ReNcell CX (cell line): ENCODE measurements around a stretch of chr5.

DNA sequence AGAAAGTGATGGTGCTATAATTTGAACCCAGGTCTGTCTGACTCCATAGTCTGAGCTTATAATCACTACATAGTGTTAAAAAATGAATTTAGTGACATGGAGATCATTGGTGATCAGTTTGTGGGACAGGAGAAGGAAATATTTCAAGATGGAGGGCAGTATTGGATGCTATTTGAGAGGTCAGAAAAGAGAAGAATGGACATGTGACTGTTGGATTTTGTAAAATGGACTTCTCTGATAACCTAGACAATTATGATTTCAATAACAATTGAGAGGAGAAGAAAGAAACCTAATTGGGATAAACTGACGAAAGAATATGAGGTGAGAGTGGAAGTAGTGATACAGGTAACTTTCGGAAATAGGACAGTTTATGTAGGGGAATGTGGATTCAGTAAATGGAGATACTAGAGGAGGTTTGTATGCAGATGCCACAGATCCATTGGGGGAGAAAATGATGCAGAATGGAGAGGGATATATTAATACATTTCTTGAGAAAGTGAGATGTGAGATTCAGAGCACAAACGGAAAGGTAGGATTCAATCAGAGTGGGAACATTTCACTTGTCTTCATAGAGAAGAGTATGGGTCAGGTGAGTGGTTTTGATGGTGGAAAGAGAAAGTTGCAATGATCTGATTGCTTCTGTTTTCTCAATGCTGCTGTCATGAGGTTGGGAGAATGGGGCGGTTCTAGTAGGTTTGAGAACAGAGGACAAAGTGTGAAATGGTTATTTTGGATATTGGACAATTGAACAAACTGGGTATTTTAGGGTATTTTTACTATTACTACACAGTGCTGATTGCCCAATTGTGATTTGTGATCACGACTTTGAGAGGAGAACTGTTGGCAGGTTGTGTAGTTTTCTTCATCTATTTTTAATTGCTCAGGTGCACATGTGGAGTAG lies 59.9 kb downstream of the COMMD10 start:
- PRO-cap = no peak

DNA sequence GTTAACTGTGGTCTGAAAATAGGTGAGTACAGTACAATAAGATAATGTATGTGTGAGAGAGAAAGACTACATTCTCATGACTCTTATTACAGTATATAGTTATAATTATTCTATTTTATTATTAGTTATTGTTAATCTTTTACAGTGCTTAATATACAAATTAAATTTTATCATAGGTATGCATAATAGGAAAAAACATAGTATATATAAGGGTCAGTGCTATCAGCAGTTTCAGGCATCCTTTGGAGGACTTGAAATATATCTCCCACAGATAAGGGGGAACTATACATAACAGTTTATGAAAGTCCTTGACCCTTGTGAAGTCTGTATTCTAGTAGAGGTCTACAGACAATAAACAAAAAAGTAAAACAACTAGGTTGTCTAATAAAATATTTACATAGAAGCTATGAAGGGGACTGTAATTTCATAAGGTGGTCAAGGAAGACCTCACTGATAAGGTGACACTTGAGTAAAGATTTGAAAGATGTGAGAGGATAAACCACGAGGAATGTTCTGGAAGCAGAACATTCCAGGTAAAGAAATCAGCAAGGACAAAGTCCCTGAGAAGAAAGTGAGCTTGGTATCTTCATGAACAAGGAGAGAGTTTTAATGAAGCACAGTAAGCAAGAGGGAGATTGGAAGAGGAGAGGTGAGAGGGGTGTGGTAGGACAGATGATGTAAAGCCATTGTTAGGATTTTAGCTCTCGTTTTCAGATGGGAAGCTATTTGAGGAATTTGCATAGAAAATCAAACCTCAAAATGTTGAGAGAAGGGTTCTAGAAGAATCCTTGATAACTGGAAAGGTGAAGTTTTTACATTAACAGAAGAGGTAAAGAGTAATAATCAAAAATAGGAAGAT lies 148.6 kb downstream of the COMMD10 start:
- PRO-cap = no peak

DNA sequence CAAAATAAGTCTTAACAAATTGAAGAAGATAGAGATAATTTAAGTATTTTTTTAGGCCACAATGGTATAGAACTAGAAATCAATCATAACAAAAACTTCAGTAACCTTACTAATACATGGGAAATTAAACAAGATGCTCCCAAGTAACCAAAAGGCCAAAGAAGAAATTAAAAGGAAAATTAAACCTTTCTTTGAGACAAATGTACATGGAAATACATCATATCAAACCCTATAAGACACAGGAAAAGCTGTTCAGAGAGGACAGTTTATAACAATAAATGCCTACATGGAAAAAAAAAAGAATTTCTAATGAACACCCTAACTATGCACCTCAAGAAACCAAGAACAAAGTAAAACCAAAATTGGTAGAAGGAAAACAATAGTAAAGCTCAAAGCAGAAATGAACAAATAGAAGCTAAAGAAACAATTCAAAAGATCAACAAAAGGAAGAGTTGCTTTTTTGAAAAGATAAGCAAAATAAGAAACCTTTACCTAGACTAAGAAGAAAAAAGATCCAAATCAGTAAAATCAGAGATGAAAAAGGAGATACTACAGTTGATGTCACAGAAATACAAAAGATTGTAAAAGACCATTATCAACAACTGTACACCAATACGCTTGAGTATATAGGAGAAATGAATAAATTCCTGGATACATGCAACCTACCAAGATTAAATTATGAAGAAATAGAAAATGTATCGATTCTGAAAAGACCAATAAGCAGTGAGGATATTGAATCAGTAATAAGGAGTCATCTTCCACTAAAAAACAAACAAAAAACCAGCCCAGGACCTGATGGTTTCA lies 236.7 kb downstream of the SEMA6A start:
- PRO-cap = no peak

DNA sequence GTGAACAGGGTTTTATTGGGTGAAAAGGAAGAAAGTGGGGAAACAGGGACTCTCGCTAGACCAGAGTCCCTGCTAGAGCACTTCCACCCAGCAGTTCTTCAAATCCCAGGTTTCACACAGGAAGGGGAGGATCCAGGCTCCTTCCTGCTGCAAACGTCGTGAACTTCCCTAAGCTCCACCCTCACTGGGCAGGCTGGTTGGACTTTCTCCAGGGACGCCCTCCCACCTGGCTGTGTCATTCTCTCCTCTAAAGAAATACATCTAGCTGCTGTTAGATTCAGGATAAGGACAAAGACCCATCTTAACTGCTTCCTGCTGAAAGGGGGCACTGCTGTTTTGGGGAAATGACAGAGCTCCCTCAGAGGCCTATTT lies 230.7 kb downstream of the SEMA6A start:
- PRO-cap = no peak

DNA sequence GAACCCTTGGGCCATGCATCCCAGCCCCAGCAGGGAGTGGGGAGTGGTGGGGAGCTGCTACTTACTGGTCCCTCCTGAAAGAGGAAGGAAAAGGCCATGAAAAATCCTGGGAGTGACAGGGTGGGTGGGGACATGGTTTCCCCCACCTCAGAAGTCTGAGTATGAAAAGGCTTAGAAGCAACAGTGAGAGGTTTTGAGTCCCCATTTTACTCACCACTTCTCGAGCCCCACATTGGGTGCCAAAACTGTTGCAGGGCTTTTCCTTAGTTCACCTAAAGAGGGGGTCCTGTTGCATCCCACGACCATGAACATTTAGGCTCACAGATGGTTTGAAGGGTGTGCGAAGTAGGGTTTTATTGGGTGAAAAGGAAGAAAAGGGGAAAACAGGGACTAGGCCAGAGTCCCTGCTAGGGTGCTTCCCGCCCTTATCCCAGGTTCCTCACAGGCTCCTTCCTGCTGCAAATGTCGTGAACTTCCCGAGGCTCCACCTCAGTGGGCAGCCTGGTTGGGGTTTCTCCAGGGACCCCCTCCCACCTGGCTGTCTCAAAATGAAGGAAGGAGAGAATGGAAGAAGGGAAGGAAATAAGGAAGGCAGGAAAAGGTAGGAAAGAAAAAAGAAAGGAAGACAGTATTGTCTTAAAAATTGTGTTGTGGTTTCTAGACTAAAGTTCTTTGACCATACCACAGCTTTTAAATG lies 226.1 kb downstream of the SEMA6A start:
- PRO-cap = no peak

DNA sequence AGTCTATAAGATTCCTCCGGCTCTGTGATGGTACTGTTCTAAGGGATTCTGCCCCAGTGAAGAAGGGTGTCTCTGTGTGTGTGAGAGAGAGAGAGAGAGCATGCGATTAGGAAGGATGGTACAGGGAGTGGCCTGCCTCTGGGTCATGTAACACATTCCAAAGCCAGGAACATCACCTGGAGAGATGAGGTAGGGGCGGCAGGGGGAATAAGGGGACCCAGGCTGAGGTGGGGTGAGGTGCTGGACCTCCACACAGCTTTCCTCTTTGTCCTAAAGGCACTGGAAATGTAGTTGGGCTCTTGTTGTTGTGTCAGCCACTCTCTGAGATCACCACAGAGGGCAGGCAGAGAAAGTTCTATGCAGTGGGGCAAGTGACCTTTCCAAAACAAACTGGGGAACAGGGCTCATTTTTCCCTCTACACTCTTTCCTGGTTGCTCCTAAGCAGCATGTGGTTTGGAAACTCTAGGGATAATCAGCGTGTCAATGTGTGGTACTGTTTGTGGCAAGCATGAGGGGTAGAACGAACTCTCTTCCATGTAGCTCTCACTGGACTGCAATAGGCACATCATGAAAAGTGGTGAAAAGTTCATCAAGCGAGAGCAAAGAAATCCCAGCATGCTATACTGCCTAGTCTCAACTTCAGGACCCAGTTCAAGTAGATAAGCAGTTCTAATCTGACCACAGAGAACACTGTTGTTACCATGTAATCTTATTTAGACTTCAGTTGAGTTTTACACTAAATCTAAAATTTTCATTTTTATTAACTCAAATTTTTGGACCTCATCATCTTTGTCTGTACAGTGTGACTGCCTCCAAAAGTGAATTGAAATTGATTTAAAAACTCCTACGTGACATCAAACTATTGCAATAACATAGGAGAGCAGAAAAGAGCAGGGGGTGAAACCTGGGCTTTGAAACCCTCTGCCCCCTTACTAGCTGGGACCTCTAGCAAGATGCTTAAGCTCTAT lies 64.8 kb downstream of the SEMA6A start:
- PRO-cap = no peak

DNA sequence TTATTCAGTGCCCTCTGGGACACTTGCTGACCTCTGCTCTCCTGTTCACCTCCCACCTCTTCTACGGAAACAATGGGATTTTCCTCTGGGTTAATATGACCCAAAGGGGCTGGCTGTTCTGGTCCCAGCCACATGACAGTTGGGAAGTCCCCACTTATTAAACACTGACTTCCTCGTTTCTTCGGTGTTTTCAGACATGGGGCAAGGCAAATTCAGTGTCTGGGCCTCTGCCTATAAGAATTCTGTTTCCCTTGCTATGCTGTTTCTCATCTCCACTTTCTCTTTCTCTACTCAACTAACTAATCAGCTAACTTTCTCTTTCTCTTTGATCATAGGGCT lies 107.0 kb upstream of the SEMA6A start:
- PRO-cap = no peak

DNA sequence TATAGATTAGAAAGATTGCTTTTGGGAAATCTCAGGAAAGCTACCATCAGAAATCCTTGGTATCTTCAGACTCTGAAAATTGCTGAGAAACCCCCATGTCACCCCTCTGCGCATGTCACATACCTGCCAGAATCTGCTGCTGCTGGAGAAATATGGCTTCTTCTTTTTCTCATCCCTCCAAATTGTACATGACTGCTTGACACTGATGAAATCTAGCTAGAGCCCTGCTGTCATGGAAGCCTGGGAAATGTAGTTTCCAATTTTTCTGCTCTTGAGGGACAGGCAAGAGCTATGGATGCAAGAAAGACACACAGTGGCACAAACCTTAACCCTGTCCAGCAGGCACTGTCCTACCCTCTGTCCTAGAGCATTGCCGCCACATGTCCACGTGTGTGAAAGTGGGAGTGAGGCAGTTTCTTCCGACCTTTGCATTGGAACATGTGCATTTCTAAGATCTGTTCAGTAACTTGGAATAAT lies 255.4 kb upstream of the SEMA6A start:
- PRO-cap = no peak

- PRO-cap = no peak
These were observed 289.5 kb upstream of the SEMA6A start for GRCh38 chr5:116863956-116864737.

GRCh38 chr5:117343682-117343977 lies 769.0 kb upstream of the SEMA6A start:
- PRO-cap = no peak

DNA sequence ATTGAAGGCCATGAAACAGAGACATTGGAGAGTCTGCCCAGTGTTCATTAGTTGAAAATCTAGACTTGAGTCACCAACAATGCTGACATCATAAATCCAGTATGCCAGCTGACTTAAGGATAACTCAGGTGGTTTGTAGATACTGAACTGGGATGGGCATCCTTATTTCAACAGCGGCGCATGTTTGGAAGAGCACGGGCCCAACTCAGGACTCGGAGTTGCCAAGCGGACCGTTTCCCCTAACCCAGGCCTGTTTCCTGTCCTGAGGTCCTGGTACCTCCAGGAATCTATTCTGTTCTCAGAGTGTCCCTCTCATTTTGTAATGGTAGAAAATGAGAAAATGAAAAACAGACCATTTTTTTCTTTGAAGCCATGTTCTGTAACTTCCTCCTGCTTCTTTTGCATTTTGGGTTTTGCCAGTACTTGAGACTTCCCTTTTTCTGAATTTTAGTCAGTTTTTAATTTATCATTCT lies 80.5 kb upstream of the TNFAIP8 start:
- PRO-cap = no peak

DNA sequence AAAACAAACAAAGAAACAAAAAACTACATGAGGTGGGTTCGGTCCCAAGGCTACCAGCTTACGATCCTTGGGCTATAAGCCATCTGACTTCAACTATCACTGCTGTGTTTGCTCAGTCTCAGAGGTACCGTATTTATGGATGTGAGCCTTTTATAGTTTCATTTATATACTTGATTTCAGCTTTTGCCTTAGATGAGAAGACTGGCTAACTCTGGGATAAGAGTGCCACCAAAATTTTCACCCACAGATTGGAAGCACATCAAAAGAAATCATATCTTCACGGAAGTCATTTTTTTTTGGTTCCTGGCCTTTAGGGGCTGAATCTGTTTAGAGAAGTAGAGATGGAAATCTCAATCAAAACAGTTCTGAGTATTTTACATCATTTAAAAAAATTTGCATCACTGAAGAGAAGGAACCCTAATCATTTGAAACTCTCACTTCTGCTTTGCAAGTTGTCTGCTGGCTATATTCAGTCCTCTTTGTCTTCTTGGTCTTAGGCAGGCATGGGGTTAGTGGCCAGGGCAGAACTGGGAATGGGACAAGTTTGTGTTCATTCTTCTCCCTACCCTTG lies 14.3 kb upstream of the TNFAIP8 start:
- PRO-cap = no peak

DNA sequence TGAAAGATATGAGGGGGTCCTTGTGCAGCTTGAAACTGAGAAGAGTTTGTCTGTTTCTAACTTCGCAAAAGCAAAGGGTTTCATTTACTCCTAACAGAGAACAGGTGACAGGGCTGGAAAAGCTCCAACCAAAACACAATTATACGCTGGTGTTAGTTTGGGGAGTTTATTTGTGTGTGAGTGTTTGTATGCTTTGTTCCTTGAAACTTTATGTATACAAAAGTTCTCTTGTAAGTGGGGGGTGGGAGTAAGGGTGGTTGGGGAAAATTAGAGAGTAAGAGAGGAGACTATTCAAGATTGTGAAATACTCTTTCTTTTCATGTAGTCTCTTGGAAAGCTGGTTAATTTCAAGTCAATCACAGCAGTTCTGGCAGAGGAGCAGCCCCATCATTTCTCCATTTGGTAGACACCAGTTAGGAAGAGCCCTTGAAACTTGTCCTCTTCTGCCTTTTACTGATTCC lies 879 bp downstream of the TNFAIP8 start:
- PRO-cap = no peak

- PRO-cap = no peak
These were observed 48.8 kb downstream of the PRR16 start for GRCh38 chr5:120512970-120513324.

- PRO-cap = no peak
These were observed 238.6 kb downstream of the PRR16 start for GRCh38 chr5:120702550-120703253.

DNA sequence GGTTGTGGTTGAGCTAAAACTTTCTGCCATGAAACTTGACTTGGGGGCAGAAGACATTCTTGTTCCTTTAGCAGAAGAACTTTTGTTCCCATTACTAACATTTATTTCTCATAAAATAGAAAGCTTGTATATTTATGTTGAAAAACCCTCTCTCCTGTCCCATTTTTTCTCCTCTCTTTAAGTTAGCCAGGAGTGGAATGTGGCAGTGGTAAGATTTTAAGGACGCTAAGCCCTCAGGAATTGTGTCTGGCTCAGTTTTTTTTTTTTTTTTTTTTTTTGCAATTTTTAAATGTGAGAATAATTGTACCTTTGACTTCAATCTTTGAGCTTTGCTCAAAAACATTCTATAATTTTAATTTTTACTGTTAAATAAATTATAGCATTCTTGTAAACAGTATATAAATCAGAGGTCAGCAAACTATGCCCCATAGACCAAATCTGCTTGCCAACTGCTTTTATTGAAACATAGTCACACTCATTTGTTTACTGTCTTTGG lies 452.3 kb downstream of the PRR16 start:
- PRO-cap = no peak

- PRO-cap = no peak
These were observed 16.1 kb upstream of the ZNF474 start for GRCh38 chr5:122113142-122113657.

GRCh38 chr5:122836423-122837078 lies 8.9 kb upstream of the SNX24 start:
- PRO-cap = no peak

DNA sequence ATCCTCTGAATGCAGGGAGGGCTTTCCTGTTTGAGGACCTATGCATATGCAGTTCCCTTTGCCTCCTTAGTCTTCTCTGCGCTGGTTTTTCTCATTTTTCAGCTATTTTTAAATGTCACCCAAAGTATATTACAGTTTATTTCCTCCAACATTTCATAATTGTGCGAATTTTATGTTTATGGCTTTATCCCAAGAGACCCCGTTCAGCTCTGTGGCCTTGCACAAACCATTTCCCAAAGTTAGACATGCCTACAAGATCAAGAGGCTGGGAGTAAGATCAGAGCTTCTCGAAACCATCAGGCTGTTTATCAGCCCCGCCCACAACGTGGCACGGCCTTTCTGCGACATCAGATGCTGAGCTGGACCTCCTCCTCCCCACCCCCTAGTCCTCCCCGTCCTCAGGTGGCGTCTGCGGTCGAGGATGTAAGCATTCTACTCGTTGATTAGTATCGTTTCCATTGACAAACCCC lies 1.4 kb downstream of the PPIC start:
- PRO-cap = no peak

GRCh38 chr5:123094767-123095659 lies 6.0 kb downstream of the PRDM6 start:
- PRO-cap = no peak